Airway epithelial cell (primary cell): ENCODE data around the genes CYB5A and C18orf63.

GRCh38 chr18:73340157-73340908 lies 472.5 kb upstream of the NETO1 start:
- RAMPAGE, long total RNA: no peak

GRCh38 chr18:74216704-74216925 lies 68.3 kb downstream of the TIMM21 start:
- RAMPAGE, long total RNA: no peak

- RAMPAGE, long total RNA: no peak
Observed at GRCh38 chr18:74216948-74217334, 68.6 kb downstream of the TIMM21 start.

DNA sequence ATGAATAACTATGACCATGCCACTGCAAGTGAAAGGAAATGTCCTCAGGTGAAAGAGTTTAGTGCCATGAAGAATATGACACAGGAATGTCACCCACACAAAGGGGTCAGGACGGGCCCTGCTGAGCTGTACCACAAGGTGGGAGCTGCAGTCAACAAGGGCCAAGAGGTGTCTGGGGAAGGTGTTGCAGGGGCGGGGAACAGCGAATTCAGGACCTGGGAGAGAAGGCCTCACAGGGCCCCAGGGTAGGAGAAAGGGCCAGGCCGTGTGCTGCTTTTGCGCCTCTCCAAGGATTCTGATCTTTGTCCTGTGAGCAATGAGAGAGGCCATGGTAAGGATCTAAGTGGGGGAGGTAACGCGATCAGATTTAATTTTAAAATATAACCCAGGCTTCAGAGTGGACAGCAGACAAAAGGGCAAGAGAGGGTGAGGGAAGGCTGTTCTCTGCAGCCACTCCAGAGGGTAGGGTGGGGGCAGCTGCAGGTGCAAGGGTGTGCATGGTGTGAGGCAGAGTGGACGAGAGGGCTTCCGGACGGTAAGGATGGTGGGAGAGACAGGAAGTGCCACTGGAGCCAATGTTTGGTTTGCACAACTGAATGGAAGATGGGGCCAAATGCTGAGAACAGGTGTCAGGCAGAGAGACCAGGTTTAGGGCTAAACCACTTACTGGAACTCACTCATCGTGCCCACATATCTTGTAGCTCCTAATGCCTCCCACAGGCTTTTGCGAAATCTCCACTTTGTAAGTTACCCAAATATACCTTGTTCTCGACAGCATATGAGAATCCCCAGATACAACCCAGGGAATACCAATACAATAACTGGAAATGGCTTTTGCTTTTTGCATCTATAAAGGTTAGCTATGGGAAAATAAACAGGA lies 23.4 kb downstream of the CYB5A start:
- RAMPAGE, long total RNA: no peak

GRCh38 chr18:74269048-74270300 lies 22.3 kb downstream of the CYB5A start:
- RAMPAGE, long total RNA: no peak

- RAMPAGE, long total RNA: no peak
Observed at GRCh38 chr18:74274844-74275760, 16.7 kb downstream of the CYB5A start.

DNA sequence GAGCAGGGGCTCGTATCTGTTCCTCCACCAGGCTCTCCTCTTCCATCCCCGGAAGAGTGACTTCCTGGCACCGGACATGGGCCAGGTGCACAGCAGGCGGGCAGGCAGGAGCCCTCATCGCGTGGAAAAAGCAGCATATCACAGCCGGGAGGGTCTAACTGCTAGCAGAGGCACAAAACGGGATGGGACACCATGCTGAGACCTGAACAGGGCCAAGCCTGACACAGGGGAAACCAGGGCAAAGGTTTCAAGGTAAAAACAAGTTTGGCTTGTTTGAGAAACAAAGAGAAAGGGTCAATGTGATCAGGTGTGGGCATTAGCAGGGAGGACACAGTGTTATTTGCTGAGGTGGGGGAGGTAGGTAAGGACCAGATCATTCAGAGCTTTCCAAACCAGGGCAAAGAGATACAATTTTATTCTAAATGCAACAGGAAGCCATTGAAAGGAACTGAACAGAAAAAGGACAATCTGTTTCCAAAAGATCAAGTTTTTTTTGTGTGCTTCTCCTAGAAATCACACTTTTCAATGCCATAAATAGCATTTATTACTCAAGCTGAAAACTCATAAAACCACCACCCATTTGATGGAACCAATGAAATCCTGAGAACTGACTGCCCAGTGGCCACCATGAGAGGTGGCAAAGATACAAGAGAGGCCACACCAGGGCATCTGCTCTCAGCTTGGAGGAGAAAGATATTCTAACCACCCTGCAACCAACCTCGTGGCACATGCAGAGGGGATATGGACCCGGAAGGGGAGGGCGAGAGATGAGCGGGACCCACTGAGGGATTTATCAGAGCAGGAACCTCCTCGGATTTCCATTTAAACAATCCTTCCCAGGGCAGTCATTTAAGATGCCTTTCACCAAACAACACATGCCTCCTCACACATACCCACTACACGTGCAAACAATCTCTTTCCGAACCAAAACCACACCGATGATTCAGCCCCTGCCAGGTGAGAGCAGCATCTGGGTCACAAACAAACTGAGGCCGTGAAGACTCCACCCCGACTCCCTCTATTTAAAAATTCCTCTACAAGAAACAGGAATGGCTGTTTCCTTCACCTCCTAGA lies 9.0 kb downstream of the CYB5A start:
- RAMPAGE, long total RNA: no peak

- RAMPAGE, long total RNA: start-site peak on the minus strand at chr18:74291913-74291982, 1,916 and 863 reads in 2 replicates
Observed at GRCh38 chr18:74291162-74292106, at the start of gene CYB5A. CYB5A (minus strand) TSS chr18:74291963.

- RAMPAGE, long total RNA: no peak
Observed at GRCh38 chr18:74315408-74316095, at the start of gene C18orf63. C18orf63 (plus strand) TSS chr18:74315839.

DNA sequence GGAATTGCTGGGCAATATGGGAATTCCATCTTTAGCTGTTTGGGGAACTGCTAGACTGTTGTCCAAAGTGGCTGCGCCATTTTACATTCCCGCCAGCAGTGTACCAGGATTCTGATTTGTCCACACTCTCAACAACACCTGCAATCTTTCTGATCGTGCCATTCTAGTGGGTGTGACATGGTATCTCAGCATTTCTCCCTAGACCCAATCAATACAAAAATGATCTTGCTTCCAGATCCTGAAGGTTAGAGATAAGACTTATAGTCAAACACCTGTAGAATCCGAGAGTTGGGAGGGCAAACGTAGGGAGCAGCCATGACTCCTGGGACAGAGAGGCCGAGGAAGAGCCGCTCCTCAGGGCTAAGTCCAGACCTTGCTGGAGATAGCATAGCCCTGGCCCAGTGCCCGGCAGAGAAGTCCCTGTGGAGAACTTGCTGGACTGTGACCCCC lies 8.8 kb upstream of the CNDP1 start:
- RAMPAGE, long total RNA: no peak

DNA sequence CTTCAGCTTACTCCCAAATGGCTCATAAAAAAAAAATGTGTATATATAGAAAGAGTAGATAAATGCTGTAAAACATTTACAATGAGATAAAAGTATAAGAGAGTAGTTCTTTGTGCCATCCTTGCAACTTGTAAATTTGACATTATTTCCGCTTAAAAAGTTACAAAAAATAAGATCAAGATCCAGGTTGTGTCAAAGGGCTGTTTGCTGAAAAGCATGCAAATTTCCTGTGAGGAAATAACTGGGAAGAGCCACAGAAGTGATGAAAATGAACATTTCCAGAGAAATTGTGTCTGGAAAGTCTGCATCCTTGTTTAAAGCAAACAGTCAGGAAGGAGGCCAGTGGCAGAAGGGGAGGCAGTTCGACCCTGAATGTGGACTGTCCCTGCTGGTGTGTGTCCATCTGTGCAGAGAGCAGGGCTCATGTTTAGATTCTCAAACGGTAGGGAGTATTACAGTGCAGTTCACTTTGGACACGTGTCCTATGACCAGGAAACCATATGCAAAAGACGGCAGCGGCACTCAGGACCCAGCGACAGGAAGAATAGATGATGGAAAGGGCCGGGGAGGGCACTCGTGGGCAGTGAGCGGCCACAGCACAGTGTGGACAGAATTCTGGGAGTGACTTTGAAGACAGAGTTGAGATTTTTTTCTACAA lies 214.6 kb downstream of the PTGR3 start:
- RAMPAGE, long total RNA: no peak

DNA sequence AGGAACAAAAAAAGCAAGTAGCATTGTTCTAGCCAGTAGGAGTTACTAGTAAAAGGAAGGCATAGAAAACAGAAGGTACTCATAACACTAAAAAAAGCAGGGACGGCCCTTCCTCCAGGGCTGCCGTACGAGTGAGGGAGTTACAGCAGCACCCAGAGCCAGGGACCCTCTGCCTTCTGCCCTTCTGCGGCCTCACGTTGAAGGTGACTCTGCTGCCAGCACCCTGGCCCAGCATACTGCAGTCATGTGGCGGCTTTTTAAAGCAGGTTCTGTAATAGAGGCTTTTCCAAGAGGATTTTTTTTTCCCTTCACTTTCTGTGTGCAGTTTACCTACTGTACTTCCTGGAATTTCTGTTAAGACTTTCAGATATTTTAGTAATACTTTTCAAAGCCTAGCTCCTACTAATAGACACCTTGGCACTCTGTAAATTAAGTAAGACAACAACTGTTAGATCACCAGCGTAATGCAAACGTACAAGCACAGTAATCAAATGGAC lies 161.6 kb downstream of the PTGR3 start:
- RAMPAGE, long total RNA: no peak

- RAMPAGE, long total RNA: no peak
Observed at GRCh38 chr18:75204678-75205349, 4.1 kb downstream of the PTGR3 start.

GRCh38 chr18:75227585-75228316 lies 17.2 kb downstream of the TSHZ1 start:
- RAMPAGE, long total RNA: no peak

- RAMPAGE, long total RNA: no peak
Observed at GRCh38 chr18:75916012-75916731, 488.7 kb upstream of the SMIM21 start.

DNA sequence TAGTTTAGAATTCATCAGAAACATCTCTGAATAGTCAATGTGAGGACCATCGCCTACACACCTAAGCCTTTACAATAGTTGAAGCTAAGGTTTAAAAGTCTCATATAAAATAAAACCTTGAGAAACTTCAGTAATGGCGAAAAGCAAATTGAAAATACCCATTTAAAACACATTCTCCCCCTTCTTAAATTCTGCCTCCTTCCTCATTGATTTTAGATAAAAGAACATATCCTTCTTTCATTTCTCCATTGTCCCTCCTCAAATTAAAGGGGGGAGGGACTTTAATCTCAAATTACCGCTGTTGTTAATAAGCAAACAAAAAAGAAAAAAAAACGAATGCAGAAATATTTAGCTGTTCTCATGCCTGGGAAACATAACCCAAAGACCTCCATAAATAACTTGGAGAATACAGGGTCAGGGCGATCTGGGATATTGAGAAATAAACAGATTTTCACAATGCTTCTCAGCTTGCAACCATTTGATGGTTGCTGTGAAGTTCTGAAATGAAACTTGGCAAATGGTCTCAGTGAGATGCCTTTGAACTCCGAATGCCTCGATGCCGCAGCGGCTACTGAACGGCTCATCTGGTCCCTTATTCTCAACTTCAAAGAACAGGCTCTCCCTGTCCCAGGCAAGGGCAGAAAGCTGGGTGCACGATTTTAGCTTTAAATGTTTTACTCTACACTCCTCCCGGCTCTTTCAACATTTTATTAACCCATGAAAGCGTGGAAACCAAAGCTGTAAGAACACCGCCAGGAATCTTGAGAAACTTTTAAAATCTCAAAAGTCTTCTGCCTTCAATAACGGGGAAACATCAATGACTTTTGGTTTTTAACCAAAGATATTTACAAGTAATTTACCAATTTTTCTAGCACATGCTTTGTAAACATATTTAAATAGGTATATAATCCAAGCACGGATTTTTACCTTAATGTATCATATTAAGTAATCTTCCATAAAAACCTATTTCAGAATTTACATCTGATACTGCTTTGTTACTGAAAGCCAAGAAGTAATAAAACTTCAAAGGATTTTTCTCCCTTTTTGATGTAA lies 78.1 kb downstream of the ZNF516 start:
- RAMPAGE, long total RNA: no peak

- RAMPAGE, long total RNA: no peak
Observed at GRCh38 chr18:76492260-76492617, 2.8 kb downstream of the ZNF516 start.

DNA sequence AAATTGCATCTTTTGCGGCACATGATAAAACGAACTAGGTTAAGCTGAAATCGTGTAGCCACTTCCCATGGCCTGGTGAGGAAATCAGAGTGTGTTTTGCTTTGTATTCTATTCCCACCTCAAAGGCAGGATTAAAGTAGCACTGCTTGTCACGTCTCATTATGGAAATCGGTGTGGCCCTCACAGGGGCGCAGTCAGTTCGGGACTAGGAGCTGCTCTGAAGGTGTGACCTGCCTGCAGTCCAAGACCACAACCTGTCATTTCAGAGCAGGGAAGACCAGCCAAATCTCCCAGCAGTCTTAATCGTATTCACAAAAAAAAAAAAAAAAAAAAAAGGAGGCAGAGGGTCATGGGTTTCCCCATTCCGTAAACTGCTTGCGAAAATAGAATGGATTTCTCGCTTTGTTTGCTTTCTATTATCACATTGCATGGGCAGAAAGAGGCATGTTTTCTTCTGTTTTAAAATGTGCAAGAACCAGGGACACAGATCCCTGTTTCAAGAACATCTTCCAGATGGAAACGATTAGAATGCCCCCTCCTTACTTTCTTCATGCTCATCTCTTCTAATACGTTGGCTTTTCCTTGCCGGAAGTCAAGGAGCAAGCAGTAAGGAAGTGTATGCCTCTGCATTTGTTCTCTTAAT lies 50.9 kb upstream of the ZNF516 start:
- RAMPAGE, long total RNA: no peak

DNA sequence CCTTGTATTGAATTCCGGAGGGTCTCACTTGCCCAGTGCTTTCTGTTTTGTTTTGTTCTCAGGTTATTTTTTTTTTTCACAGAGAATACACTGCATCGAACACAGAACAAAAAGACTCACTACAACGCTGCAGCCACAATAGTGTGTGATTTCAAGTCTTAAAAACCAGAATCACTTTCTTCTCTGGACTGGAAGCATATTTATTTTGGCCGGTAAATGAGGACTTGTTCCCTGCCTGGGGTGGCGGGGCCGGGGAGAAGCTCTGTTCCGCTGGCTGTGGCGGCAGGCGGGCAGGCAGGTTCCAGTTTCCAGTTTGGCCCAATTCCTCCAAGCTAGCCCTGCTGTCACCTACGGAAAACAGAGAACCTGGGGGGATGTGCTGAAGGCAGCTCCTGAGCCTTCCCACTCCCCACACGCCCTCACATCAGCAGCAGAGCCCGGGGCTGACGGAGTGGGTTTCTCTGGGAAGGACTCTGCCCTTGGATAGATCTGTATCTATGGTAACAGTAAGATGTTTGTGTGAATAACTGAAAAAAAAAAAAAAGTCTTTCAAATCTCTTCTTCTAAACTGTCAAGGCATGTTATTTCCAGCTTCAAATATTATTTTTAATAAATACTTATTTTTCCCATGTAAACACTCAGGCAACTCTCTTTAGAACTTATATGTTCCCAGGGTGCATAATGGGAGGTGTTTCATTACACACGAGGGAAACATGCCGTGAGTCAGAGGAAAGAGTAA lies 115.9 kb upstream of the ZNF516 start:
- RAMPAGE, long total RNA: no peak

GRCh38 chr18:76691683-76692305 lies 130.6 kb upstream of the ZNF236 start:
- RAMPAGE, long total RNA: no peak